Helper T cell (primary cell): ENCODE results near the gene TRIM39.

DNA sequence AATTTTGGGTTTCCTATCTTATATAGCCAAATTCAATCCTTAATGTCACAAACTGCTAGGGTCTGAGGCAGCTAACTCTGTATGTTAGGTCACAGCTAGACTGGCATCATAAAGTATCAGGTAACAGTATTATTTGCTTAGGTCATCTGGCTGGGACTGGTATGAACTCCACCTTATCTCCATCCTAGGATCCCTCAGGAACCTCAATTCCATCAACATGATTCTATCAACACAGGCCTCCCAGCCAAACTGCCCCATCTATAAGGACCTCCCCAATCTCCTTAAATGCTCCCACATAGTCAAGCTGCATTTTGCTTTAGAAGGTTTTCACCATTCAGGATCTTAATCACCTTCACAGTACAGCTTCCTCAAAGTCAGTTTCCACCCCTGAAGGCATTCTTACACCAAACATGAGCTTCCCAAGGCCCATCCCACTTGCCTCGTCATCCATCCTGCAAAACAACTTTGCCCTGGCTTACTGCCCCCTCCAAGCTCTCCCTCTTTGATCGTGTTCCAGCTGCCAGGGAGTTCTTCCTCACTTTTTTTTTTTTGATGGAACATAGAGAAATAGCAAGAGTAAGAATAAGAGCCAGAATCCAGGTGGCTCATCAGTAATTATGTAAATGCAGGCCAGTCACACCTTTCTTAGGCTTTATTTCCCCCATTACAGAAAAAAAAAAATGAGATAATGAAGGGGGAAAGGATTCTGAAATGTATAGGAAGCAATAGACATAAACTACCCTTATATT is 12.9 kb downstream of the TRIM27 start:
- PRO-cap, 2 experiments: no peak in any of the 2 experiments

- PRO-cap, 2 experiments: no peak in any of the 2 experiments
Observed at GRCh38 chr6:29636149-29636653, 3.2 kb upstream of the GABBR1 start.

- PRO-cap, 2 experiments: peak in 2 of 2 experiments; most common minus-strand start chr6:29641926 (in 2)
Observed at GRCh38 chr6:29641720-29642079, 8.7 kb upstream of the GABBR1 start.

DNA sequence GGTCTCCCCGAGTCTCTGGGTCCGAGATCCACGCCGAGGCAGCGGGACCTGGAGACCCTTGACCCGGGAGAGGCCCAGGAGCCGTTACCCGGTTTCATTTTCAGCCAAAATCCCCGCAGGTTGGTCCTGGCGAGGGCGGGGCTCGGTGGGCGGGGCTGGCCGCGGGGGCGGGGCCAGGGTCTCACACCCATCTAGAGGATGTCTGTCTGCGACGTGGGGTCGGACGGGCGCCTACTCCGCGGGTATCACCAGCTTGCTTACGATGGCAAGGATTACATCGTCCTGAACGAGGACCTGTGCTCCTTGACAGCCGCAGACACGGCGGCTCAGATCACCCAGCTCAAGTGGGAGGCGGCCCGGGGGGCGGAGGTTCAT is 34.9 kb upstream of the HLA-G start:
- PRO-cap, 2 experiments: peak in 2 of 2 experiments; most common plus-strand start position 222 of the sequence (in 1); most common minus-strand start position 112 of the sequence (in 2)

DNA sequence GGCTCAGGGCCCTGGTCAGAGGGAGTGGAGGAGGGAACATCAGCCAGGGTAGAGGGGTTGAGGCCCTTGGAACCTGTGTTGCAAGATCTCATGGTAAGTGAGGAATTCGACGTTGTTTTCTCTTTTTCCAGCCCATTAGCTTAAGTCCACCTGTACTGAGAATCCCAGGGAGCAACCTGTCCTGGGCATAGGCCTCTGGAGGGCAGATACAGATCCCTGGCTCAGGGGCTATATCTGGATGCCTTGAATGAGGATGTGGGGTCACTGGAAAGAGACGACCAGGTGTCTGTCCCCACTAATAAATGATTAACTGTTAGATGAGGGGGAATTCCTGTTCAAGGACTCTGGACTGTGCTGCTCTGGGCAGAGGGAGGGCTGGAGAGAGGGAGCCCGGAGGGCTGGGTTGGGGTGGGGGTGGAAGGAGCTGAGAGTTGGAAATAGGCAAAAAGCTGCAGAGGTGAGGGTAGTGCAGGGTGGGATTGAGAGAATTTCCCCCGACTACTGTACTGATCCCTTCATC is 34.3 kb upstream of the HLA-A start:
- PRO-cap, 2 experiments: no peak in any of the 2 experiments

DNA sequence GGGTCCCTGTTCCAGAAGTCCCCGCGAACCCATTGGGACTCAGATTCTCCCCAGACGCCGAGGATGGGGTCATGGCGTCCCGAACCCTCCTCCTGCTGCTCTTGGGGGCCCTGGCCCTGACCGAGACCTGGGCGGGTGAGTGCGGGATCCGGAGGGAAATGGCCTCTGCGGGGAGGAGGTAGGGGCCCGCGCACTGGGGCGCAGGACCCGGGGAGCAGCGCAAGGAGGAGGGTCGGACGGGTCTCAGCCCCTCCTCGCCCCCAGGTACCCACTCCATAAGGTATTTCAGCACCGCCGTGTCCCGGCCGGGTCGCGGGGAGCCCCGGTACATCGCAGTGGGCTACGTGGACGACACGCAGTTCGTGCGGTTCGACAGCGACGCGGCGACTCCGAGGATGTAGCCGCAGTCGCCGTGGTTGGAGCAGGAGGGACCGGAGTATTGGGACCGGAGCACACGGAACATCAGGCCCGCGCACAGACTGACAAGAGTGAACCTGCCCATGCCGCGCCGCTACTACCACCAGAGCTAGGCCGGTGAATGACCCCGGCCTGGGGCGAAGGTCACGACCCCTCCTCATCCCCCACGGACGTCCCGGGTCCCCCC is 15.8 kb upstream of the HLA-A start:
- PRO-cap, 2 experiments: peak in 2 of 2 experiments; most common plus-strand start position 203 of the sequence (in 1); most common minus-strand start position 129 of the sequence (in 1)

- PRO-cap, 2 experiments: no peak in any of the 2 experiments
Observed at GRCh38 chr6:29976107-29976524, 33.8 kb downstream of the HLA-A start.

DNA sequence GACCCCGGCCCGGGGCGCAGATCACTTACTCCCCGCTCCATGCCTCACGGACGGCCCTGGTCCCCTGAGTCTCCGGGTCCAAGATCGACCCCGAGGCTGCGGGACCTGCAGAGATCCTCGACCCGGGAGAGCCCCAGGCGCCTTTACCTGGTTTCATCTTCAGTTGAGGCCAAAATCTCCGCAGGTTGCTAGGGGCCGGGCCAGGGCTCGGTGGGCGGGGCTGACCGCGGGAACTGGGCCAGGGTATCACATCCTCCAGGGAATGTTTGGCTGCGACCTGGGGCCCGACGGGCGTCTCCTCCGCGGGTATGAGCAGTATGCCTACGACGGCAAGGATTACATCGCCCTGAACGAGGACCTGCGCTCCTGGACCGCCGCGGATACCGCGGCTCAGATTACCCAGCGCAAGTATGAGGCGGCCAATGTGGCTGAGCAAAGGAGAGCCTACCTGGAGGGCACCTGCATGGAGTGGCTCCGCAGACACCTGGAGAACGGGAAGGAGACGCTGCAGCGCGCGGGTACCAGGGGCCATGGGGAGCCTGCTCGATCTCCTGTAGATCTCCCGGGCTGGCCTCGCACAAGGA is 53.9 kb upstream of the POLR1H start:
- PRO-cap, 2 experiments: no peak in any of the 2 experiments

DNA sequence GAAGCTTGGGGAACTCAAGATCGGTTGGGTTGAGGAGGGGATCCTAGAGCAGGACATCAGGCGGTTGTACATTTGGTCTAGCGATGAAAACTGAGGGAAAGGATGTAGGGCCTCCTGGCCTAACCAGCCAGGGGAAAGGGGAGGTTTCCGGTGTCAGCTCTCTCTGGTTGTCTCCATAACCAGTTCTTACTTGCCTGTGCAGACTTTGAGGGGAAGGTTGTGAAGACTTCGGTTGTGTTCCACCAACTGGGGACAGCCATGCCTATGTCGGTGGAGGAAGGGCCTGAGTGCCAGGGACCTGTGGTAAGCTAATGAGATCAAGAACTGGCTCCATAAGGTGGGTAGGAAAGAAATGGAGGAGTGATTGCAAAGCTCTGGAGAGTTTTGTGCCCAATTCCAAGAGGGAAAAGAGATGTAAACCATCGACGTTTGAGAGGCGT is 670 bp downstream of the POLR1H start:
- PRO-cap, 2 experiments: peak in 2 of 2 experiments; most common plus-strand start position 189 of the sequence (in 2); most common minus-strand start position 92 of the sequence (in 2)

DNA sequence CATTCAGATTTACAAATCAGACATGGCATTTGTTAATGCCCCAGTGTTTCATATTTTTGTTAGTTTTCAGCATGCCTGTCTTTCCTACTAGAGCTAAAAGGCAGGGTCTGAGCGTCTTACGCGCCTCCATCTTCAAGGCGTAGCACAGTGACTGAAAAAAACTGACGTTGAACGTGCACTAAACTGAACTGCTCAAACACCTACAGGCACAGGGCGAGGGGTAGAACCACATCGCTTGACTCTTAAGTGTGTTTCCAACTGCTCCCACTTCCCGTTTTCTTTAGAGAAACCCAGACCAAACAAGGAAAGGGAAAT is 532 bp upstream of the PPP1R11 start:
- PRO-cap, 2 experiments: peak in 2 of 2 experiments; most common plus-strand start position 195 of the sequence (in 2); most common minus-strand start position 153 of the sequence (in 2)

DNA sequence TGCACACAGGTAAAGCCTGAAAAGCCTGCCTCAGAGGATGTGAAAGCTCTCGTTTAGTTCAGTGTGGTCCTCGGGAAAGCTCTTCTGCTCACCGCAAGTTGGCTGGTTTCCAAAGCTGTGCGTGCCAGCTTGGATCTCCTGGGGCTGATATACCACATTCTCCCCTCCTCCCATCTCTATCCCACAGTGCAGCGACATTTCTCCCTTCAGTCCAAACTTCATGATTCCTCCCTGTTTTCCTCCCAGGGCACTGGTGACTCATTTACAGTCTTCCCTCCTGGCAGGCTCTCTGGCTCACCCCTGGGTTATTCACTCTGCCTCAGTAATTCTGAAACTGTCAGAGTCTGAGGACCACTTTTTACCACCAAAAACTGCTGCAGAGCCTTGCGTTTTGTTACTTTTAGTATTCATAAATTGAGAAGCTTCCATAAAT is 6.3 kb downstream of the TRIM10 start:
- PRO-cap, 2 experiments: no peak in any of the 2 experiments

DNA sequence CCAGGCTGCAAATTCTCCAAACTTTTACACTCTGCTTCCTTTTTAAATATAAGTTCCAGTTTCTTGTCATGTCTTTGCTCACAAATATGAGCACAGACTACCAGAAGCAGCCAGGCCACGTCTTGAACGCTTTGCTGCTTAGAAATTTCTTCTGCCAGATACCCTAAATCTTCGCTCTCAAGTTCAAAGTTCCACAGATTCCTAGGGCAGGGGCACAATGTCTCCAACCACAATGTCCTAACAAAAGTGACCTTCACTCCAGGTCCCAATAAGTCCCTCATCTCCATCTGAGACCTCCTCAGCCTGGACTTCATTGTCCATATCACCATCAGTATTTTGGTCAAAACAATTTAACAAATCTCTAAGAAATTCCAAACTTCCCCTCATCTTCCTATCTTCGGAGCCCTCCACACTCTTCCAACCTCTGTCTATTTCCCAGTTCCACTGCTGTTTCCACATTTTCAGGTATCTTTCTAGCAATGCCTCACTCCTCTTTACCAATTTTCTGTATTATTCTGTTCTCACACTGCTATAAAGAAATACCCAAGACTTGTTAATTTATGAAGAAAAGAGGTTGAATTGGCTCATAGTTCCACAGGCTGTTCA is 42.2 kb upstream of the TRIM39 start:
- PRO-cap, 2 experiments: no peak in any of the 2 experiments

DNA sequence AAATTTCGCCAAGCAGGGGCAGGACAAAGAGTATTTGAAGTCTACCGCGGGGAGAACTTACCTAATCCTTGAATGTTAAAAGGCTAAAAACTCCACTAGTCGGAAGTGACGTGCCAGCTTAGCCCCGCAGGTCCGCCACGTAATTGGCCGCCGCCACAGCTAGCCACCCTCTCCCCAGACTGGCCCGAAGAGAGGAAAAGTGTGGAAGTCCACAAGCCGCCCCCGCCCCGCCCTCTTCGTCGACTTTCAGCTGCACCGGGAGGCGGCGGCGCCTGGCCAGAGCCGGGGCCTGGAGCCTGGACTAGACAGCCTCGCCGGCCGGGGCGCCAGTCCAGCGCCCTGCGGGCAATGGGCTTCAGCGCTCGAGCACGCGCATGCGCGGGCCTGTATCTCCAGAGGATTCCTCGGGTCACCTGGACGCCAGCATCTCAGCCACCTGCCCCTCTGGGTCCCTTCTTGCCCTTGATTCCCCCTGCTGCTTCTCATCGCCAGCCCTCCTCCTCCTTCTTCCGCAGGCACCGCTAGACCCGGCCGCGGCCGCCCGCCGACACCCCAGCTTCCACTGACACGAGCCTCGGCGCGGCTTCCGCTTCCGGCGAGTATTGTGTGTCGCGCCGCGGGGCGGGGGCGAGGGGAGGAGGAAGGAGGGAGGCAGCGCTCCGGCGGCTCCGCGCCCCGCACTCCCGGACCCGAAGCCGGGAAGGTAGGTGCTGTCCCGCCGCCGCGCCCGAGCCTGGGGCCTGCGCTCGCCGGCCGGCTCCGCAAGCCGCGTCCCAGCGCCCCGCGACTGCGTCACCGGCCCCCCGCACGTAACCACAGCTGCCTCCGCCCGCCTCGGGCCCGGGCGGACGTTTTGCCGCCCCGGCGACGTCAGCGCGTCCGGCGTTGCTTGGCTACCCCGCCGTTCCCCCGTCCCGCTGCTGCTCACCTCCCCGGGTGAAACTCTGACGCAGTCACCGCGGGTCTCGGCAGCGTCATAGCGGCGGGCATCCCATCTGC is at the start of gene TRIM39:
TSS of gene TRIM39 (plus strand) at position 635 of the 999 bp plus-strand sequence.
- PRO-cap, 2 experiments: peak in 2 of 2 experiments; most common plus-strand start position 177 of the sequence (in 2); most common minus-strand start position 59 of the sequence (in 2)

GRCh38 chr6:30384963-30385273 is 40.0 kb downstream of the RPP21 start:
- PRO-cap, 2 experiments: no peak in any of the 2 experiments

DNA sequence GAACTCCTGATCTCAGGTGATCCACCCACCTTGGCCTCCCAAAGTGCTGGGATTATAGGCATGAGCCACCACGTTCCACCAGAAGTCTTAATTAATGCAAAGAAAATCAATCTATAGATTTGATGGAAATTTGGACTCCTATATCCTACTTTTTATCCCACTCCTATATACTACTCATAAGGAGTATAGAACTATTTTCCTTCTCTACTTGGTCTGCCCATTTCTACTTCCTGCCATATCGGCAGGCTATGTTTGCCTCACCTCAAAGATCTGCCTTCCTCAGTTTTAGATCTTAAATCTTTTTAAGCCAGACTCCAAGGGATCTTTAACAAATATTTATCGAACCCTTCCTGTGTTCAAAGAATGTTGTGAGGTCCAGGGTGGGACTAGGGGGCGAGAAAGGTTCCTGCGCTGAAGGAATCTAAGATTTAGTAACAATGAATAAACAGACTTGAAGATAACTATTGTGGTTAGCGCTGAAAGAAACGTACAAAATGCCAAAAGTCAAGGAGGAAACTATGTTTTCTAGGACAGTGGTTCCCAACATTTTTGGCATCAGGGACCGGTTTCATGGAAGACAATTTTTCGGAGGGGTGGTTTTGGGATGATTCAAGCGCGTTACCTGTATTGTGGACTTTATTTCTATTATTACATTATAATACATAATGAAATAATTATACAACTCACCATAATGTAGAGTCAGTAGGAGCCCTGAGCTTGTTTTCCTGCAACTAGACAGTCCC is 6.1 kb downstream of the HLA-E start:
- PRO-cap, 2 experiments: no peak in any of the 2 experiments

DNA sequence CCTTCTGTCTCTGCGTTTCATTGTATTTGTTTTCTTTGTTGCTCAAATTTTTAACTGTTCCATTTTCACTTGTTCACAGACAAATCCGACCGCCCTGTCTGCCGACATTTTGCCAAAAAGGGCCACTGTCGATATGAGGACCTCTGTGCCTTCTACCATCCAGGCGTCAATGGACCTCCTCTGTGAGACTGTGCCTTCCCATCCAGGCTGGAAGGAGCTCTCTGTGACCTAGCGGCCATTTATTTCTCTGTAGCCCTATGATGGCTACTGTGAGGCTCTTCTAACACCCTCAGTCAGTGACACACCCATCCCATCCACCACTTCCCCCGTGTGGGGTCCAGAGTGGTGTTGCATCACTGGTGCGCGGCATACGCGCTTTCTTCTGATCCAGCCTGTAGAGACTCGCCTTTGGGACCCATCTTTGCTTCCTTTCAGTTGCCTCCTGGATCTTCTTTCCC is 5.2 kb downstream of the PRR3 start:
- PRO-cap, 2 experiments: no peak in any of the 2 experiments

GRCh38 chr6:30618411-30618979 is 855 bp downstream of the MRPS18B start:
- PRO-cap, 2 experiments: no peak in any of the 2 experiments

DNA sequence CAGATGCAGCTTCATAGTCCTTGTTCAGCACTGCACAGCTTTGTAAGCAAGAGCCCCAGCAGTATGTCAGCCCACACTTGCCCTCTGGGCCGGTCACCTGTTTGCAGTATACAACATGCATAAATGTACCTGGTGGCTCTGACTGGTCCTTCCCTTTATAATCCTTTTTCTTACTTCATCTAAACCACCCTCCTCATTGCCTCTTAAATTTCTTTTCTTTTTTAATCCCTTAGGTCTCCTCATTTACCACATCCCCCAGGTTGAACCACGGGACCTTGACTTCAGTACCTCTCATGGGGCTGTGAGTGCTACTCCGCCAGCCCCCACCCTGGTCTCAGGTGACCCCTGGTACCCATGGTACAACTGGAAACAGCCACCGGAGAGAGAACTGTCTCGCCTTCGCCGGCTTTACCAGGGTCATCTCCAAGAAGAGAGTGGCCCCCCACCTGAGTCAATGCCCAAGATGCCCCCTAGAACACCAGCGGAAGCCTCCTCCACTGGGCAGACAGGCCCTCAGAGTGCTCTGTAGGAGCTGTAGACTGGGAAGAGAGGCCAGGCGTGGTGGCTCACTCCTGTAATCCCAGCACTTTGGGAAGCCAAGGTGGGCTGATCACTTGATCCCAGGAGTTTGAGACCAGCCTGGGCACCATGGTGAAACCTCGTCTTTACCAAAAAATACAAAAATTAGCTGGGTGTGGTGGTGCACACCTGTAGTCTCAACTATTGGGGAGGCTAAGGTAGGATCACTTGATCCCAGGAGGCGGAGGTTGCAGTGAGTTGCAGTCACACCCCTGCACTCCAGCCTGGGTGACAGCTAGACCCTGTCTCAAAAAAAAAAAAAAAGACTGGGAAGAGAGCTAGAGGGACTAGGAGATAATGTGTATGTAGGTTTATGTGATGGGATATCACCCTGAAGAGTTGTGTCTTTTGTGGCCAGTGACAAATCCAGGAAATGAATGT is 1.1 kb upstream of the ATAT1 start:
- PRO-cap, 2 experiments: no peak in any of the 2 experiments

DNA sequence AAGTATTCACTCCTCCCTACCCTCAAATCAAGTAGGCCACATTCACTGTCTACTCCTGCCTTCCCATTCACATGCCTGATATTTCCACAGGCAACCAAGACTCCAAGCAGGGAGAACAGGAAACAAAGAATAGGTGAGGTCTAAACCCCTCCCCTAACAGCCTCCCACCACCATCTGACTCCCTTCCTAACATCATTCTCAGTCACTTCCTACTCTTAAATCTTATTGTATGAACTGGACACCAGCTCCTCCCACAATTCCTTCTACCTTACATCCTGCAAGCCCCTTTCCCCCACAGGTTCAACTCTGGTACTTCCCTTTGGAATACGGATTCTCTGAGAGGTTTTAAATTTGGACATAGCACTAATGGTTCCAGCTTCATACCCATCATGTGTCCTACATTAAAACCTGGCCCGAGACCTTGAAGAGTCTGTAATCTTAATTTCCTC is 932 bp upstream of the C6orf136 start:
- PRO-cap, 2 experiments: no peak in any of the 2 experiments

- PRO-cap, 2 experiments: no peak in any of the 2 experiments
Observed at GRCh38 chr6:30681712-30682131, 4.7 kb downstream of the PPP1R18 start.